Measurements from ENCODE around the gene TBL1X.

DNA sequence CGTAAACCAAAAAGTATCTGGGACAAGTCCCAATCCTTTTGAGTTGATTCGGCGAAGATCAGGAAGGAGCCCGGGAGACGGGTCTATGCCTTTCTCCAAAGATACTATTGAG, 81.5 kb upstream of the CD99 start:
- RRBS, result no CpG with 5 or more reads among the region's 5 CpGs

- RRBS, result no CpG with 5 or more reads among the region's 8 CpGs
These were observed 26.4 kb upstream of the CD99 start for GRCh38 chrX:2664656-2665075.

- RRBS, result 100% methylated on average over 4 of the region's 10 CpGs
These were observed 15.2 kb downstream of the XG start for GRCh38 chrX:2767055-2767381.

- RRBS, result no CpG with 5 or more reads among the region's 11 CpGs
These were observed 39.5 kb downstream of the ARSD start for GRCh38 chrX:2889560-2890117.

DNA sequence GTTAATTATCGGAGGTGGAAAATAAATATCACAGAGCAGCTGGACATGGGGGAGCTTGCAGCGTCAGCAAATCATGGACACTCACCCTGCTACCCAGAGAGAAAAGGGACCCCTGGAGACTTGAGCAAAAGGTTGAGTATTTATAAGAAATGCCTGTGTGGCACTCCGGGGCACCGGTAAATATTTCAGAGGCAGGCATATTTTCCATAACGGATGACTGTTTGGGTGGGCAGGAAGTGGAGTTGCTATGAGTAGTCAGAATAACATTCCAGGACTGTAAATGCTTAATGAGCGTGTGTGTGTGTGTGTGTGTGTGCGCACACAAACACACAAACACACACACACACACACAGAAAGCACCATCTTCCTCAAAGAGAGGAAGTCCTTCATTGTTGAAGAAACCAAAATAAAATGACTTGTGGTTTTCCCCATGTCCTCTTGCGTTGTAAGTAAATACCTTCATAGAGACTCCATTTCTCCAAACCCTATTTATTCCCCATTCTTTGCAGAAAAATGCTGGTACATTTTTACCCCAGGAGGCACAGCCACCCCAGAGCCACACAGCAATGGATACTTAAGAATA, 74.6 kb downstream of the MXRA5 start:
- RRBS, result no CpG with 5 or more reads among the region's 8 CpGs

- RRBS, result no CpG with 5 or more reads among the region's 9 CpGs
These were observed 5.8 kb downstream of the PRKX start for GRCh38 chrX:3707466-3708146.

DNA sequence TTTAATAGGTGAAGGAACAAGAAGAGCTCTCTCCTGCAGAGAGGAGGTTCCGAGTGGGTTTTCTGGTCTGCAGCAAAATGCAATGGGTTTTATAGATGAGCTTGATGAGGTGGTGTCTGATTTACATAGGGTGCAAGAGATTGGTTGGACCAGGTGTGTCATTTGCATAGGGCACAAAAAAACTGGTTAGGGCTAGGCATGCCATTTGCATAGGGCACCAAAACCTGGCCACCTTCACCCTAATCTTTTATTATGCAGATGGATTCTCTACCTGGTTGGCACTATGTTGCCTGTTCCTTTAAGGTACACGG, 94.4 kb upstream of the PRKX start:
- RRBS, result no CpG with 5 or more reads among the region's 2 CpGs

DNA sequence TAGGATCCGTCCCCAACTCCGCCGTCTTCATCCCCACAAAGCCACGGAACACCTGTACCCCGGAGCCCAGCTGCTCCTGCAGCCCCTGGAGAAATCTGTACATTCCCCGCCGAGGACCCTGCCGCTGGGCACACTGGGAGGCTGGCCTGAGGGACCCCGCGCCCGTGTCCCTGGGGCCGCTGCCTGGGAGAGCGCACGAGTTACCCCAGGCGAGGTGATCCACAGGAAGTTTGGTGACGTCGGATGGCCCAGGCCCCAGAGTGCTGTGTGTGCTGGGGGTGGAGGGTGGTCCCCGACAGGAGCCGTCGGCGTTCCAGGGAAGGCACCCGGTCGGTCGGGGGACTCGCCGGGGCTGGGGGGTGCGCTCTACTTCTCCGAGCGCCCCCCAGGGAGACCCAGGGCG, 129.3 kb upstream of the PRKX start:
- RRBS, result no CpG with 5 or more reads among the region's 30 CpGs

- RRBS, result no CpG with 5 or more reads among the region's 4 CpGs
These were observed 1222.5 kb upstream of the PRKX start for GRCh38 chrX:4935919-4936353.

DNA sequence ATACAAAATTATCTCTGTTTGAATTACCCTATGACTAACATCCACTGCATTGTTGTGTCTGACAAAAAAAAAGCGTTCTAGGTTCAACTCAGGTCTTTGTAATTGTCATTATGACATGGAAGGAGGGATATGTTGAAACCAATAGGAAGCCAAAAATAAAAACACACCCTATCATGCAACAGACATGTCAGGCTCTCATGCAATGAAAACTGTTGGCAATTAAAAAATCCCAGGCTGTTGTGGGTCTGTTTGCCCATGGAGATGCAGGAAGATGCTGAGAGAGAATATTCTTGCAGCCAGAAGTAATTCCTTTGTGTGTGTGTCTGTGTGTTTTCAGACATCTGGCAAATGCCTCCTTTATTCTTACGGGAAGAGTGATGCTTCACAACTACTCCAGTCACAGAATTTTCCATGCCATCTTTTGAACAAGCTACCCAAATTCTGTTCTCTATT, 107.4 kb downstream of the NLGN4X start:
- RRBS, result no CpG with 5 or more reads among the region's 2 CpGs

- RRBS, result no CpG with 5 or more reads among the region's 4 CpGs
These were observed 11.8 kb upstream of the PUDP start for GRCh38 chrX:7159858-7160061.

DNA sequence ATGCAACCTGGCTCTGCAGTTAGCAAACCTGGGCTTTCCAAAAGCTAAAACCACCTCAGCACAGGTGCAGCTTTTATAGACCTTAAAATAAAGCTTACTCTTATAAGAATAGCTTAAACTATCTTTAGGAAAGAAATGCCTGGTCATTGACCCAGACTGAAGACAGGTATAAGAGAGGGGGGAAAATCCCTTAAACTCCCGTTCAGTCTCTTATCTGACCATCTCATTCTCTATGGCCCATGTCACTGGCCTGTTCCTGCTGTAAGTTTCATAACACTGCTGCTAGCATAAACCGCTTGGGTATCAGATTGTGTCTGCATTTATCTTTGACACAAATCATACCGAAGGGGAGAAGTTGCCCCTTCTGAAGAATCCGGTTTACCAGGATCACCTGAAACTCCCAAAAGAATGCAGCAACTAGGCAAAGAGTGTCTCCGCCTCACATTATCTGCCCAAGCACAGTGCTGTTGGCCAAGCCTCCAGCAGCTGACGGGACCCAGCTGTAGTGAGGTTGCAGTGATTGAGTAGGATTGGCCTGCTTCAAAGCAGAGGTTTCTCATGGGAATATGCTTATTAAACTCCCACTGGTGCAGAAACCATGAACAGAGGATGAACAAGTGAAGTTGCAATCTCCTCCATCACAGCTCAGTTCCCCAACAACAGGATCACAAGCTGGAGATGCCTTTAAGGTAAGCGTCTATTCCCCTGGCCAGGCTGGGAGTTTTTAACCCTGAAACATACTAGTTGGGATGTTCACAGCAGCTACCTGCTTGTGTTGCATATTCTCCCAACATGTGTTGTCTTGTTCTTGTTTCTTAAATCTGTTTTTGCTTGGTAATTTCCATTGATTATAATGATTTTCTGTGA, 71.3 kb upstream of the PUDP start:
- RRBS, result no CpG with 5 or more reads among the region's 7 CpGs

- RRBS, result no CpG with 5 or more reads among the region's 6 CpGs
These were observed 35.2 kb downstream of the PNPLA4 start for GRCh38 chrX:7892154-7892367.

- RRBS, result no CpG with 5 or more reads among the region's 21 CpGs
These were observed 16.8 kb downstream of the FAM9A start for GRCh38 chrX:8784329-8784782.

DNA sequence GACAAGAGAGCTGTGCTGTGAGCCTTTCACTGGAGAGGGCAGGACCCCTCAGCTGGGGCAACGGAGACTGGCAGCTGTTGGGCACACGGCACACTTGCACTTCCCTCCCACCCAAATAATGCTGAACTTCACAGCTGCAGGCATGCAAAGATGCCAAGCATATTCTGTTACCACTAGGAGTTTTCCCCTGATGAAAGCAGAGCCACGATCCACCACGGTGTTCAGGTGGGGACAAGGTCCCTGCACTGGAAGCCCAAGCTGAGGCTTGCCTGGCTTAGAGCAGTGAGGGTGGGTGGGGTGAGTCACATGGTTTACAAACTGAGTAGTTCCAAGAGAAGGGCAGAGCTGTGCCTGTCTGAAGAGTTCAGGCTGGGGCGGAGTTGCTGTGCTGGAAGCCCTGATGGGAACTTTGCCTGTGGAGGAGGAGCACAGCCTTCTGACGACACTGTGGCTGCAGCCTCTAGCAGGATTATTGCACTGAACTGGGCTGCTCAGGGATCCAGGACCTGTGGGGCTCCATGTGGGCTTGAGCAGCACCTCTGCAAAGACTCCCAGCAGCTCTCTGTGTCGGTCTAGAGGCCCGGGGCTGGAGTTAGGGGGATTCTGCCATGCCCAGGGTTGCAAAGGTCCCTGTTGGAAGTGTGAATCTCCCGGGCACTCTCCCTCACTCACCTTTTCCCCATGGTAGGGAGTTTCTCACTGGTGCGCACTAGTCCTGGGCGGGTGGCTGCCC, 45.4 kb downstream of the FAM9B start:
- RRBS, result 96% methylated on average over 2 of the region's 11 CpGs

GRCh38 chrX:9464720-9465717, at the start of gene TBL1X:
TSS of gene TBL1X (plus strand) at chrX:9465058.
- RRBS, result 1% methylated on average over 35 of the region's 139 CpGs

DNA sequence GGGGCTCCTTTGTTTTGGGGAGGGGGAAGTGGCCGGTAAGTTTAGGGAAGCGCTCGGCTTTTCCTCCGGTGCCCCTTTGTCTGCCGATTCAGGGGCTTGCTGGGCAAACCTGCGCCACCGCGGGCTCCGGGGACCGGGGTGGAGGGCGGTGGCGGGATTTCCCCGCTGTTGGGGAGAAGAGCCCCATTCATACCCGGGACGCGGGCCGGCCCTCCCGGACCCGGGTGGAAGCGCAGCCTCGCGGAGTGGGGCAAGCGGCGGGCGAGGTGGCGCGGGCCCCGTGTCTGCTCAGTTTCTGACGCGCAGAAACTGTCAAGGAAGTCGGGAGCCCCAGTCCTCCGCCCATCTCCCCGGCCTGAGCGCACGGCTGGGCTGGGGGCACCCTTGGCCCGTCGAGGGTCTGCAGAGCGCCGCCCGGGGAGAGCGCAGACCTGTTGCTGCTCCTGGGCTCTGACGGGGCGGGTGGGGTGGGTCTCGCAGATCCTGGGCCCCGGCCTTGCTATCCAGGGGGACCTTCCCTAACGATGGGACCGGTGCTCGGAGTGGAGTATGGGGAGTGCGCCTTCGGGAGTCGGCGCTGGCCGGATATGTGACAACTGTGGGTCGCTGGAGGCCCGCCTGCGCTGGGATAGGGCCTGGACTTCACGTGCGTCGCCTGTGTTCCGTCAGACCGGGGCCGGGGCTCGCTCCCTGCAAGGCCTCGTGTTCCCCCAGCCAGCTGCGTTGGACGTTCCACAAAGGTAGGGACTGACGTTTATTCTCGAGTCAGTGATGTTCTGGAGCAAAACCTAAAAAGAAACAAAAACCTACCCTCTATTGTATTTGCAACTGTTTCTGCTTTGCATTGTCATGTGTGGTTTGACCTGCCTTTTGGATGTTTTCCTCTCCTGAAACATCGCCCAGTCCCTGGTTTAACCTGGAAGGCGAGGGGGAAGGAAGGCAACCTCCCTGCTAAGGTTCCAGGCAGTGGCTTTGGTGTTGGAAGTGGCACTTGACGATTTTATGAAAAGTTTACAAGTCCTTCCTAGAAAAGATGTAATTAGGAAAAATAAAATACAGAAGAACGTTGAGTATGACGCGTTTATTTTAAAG, 1.2 kb downstream of the TBL1X start:
- RRBS, result 4% methylated on average over 36 of the region's 74 CpGs

DNA sequence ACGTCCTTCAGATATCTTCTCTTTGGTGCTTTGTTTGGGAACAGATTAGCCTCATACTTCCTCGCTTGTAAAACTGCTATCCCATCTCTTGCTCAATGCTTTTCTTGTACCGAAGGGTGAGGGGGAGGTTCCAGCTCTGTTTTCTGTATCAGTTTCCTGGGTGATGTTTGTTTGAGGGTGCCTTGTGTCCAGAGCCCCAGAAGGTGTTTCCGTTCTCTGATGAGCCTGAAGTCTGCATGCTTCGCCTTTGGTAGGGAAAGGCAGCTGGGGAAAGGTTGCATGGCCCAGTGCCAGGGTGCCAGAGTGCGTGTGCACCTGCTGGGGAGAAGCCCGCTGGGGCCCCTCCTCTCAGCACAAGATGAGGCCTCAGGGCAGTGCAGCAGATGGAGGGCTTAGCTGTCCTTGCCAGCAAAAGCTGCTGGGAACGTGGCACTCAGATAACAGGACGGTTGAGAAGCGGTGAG, 73.7 kb downstream of the TBL1X start:
- RRBS, result no CpG with 5 or more reads among the region's 10 CpGs

GRCh38 chrX:9653319-9653949, 112.2 kb downstream of the GPR143 start:
- RRBS, result no CpG with 5 or more reads among the region's 24 CpGs

DNA sequence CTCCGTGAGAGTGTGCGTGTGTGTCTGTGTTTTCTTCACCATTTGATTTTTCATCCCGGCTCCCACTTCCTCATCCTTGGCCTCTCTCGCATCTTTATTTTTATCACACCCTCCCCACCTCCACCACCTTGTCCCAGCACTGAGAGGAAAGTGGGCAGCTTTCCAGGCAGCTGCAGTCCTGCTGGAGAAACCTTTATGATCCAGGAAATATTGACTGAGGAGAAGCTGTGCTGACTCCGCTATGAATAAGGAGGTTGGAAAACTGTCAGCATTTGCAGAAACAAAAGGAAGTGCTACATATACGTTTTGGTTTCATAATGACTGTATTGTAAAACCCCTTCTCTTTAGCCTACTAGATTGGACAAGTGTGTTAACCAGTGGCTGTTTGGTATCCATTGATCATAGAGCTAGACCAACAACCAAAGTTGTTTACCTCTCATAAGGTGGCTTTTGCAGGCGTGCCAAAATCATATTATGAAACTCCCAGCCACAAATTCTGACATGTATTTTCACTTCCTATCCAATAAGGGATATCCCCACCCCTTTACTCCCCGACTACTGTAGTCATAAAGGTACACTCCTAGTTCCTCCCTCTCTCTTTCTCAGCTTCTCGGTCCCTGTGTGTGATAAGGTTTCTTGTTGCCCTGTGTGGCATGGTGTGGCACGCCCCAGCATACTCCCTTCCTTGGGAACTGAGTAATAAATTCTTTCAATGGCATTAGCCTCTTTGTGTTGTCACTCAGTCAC, 88.4 kb downstream of the GPR143 start:
- RRBS, result no CpG with 5 or more reads among the region's 10 CpGs